GM06990 (cell line): ENCODE measurements around the genes TNNT2 and LMOD1.

GRCh38 chr1:200302943-200303418 is 106.9 kb downstream of the ZNF281 start:
- RRBS = no CpG with 5 or more reads among the region's 13 CpGs

GRCh38 chr1:200368176-200368656 is 41.6 kb downstream of the ZNF281 start:
- RRBS = no CpG with 5 or more reads among the region's 7 CpGs

DNA sequence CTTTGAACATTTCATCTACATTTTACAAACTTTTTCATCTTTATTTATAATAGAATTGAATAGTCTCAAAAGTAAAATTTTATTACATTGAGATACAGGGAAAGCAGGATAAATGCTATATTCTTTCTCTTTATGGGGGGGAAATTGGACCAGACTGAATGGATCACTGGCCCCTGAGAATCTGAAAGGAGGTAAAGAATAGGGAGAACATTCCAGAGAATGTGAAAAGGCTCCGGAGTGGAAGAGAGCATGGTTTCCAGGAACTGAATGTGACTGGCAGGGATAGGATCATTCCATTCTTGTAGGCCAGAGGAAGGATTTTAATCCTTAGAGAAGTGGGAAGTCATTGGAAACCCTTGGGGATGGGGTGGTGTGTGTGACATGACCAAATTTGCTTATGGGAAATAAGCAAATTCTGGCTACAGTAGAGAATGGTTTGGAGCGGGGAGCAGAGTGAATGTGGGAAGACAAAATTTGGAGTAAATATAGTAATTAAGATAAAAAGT is 11.0 kb downstream of the CAMSAP2 start:
- RRBS = no CpG with 5 or more reads among the region's 2 CpGs

GRCh38 chr1:200862140-200862558 is 10.6 kb upstream of the GPR25 start:
- RRBS = no CpG with 5 or more reads among the region's 1 CpG

DNA sequence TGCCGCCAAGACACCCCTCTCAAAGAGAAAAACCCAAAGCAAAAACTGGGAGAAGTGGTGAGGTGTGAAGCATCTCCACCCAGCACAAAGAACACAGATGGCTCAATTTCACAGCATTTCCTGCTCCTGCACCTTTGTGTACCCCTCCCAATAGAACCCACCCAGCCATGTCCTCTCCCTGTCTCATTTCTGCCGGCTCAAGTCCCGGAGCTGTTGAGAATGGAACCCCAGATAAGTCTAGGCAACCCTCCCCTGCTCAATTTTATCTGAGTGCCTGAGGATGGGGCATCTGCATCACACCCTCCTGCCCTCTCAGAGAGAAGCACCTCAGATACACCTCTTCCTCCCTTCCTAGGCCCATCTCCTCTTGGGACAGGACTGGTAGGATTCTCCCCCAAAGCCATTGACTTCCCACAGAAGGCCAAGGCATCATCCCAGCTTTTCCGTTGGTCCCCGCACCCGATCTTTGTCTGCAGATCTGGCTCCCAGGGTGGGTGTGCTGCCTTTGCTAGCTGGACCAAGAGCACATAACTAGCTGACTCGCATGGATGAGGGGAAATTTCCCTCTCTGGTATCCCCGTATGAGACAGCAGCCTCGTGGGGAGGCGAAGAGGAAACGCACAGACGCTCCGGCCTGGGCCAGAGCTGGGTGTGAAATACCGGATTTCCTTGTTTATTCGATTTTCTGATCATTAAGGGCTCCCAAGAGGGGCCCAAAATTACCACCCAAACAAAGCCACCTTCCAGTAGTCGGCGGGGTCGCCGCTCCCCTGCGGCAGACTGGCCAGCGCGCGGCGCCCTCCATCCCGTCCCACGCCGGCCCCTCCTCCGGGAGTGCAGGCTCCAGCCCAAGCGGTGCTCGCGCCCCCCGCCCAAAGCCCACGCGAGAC is 865 bp downstream of the KIF21B start:
- RRBS = 4% methylated on average over 4 of the region's 34 CpGs

DNA sequence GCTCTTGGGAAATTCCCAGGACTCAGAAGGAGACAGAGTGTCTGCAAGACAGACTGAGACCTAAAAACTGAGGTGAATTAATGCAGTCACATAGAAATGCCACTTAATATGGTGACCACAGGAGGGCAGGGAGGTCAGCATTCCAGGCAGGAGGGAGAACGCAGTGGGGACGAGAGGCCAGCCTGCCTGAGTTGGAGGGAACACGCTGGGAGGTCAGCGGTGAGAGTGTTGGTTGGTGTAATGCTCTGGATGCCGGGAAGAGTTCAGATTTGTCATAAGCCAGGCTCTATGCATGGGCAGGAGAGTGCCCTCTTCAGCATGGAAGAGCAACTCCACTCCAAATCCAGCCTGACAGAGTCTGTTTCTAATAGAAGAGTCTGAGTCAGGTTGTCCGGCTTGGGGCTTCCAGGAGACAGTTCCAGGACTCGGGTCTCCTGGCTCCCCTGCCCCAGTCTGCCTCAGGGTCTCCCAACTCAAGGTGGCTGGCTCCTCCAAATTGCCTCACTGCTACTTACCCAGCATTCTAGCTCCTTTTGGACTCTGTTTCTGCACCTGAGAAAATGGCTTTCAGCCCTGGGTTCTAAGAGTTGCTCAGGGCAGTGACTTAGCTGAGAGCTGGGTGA is 5.7 kb upstream of the IGFN1 start:
- RRBS = no CpG with 5 or more reads among the region's 7 CpGs

GRCh38 chr1:201285544-201286270 is 2.4 kb downstream of the PKP1 start:
- RRBS = no CpG with 5 or more reads among the region's 9 CpGs

DNA sequence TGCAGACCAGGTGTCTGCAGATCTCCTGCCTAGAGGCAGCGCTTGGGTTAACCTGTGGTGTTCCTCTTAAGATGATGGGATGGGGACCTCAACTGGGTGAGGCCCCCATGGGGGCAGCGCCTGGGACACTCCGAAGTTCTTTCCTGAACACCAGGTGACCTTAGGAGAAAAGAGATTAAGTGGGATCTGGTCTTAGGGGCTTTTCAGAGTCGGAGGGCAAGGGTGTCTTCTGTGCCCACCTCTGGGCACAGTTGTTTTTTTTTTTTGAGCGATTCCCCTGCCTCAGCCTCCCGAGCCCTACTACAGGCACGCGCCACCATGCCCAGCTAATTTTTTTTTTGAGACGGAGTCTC is 21.2 kb downstream of the TNNT2 start:
- RRBS = no CpG with 5 or more reads among the region's 9 CpGs

- RRBS = no CpG with 5 or more reads among the region's 8 CpGs
Observed at GRCh38 chr1:201369756-201369964, 7.8 kb downstream of the TNNT2 start.

DNA sequence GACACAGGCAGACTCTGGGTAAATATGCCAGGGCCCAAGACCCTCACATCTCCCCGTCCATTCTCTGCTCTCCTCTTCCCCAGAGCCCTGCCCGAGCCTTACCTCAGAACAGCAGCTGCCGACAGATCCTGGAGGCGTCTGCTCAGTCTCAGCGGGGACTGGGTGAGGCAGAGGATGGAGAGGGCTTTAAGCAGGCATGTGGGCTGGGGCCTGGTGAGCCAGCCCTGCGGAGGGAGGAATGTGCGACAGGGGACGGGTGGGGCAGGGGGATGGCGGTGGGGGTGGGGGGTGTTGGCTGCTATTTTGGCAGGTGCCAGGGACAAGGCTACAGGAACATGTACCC is at the start of gene TNNT2:
TSS of gene TNNT2 (minus strand) at position 160 of the 343 bp plus-strand sequence.
- RRBS = no CpG with 5 or more reads among the region's 9 CpGs

DNA sequence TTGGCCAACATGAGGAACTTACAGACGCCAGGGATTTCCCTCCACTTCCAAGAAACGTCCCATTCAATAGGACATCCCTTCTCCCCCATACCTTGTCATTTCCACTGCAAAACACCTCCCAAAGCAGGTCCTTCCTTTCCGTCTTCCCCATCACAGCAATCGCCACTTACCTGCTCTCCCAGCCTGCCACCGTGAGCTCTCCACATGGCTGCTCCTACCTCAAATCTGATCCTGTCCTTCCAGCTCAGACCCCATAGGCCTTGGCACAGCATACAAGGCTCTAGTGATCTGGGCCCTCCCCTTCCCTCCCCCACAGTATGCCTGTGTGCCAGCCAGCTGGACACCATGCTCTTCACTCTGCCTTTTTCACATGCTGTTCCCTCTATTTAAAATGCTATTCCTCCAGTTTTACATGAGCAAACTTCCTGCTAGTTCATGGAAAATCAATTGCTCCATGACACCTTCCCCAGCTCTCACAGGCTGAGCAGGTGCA is 6.1 kb upstream of the TNNT2 start:
- RRBS = no CpG with 5 or more reads among the region's 5 CpGs

GRCh38 chr1:201405232-201405826 is 6.2 kb upstream of the LAD1 start:
- RRBS = no CpG with 5 or more reads among the region's 16 CpGs

DNA sequence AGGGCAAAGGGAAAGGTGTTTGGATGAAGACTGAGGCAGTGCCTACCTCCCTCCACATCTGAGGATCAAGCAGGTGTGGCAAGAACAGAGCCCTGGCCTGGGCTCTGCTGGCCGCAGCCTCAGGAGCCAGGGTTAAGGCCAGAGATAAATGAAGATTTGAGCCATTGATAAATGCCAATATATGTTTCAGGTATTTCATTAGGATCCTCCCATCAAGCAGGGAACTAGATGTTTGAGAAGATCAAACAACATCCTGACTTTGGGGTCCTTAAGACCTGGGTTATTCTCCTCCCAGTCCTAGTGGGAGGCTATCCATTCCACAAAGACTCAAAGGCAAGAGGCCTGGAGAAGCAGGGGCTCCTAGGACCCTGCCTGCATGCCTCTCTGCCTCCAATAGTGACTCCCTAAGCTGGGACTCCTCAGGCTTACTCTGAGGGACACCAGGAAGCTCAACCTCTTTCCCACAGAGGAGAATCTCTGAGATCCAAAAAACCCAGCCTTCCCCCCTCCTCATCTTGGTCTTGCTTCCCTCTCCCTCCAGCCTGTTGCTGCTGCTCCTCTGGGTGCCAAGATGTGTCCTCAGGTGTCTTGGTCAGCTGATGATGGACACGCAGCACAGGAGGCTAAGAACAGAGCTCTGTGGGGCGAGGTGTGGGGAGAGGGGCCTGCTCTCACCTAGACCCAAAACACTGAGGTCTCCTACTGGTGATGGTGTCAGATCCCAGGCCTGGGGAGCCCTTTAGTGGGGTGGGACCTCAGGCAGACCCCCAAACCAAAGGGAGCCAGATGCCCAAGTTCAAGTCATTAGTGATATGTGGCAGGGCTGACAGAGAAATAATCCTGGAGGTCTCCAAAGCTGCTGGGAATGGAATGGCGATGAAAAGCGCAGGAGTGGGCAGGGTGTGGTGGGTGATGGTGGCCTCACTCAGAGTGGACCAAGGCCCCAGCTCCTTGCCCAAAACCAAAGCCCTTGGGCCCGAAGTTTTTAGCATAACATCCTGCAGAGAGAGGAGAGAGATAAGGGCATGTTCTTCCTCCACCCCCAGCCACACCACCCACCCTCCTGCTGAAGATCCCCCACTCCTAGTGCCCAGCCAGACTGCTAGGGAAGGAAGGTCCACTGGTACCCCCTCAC is 15.2 kb upstream of the PHLDA3 start:
- RRBS = no CpG with 5 or more reads among the region's 6 CpGs

DNA sequence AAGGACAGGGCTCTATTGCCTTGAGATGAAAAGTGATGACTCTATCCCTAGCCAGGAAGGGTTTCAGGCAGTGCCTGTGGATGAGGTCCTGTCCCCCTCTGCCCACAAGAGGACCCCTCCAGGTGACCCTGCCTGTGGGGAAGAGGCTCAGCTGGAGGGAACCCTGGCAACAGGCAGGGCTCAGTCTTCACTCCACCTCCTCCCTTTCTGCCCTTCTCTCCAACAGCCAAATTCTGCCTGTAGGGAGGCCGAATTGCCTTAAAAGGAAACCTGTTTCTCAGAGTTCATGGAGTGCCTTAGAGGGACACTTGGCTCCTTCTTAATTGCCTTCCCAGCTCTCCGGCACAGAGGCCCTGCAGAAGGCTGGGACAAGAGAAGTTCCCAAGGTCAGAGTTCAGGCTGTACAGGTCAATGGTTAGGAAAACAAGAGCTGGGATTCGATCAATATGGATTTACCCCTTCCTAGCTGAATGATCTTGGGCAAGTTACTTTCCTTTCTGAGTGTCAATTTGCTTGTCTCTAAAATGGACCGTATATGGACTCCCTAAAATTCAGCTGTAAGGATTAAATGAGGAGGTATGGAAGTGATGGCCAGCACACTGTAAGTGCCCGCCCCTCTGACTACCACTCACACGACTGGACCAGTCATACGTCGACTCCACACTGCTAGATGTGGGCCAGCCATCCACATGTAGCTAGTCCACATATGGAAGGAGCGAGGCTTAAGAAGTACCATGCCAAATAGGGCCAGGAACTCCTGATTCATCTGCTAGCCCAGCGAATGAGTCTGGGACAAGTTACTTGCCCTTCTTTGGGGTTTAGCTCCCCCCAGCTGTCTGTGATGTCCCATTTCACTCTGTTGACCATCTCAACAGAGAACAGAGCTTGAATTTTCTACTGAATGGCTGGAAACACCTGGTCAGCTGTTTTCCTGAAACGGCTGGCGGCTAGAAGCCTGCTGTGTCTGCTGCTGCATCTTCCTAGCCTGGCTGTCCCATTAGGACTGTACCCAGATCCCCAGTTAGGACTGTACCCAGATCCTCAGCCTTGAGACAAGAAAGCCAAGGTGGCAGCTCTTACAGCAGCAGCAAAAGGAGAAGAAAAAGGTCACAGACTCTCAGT is 6.0 kb downstream of the CSRP1 start:
- RRBS = no CpG with 5 or more reads among the region's 12 CpGs

- RRBS = no CpG with 5 or more reads among the region's 5 CpGs
Observed at GRCh38 chr1:201599656-201599882, 60.6 kb downstream of the NAV1 start.

GRCh38 chr1:201739044-201740163 is 89.6 kb upstream of the IPO9 start:
- RRBS = 4% methylated on average over 12 of the region's 55 CpGs

DNA sequence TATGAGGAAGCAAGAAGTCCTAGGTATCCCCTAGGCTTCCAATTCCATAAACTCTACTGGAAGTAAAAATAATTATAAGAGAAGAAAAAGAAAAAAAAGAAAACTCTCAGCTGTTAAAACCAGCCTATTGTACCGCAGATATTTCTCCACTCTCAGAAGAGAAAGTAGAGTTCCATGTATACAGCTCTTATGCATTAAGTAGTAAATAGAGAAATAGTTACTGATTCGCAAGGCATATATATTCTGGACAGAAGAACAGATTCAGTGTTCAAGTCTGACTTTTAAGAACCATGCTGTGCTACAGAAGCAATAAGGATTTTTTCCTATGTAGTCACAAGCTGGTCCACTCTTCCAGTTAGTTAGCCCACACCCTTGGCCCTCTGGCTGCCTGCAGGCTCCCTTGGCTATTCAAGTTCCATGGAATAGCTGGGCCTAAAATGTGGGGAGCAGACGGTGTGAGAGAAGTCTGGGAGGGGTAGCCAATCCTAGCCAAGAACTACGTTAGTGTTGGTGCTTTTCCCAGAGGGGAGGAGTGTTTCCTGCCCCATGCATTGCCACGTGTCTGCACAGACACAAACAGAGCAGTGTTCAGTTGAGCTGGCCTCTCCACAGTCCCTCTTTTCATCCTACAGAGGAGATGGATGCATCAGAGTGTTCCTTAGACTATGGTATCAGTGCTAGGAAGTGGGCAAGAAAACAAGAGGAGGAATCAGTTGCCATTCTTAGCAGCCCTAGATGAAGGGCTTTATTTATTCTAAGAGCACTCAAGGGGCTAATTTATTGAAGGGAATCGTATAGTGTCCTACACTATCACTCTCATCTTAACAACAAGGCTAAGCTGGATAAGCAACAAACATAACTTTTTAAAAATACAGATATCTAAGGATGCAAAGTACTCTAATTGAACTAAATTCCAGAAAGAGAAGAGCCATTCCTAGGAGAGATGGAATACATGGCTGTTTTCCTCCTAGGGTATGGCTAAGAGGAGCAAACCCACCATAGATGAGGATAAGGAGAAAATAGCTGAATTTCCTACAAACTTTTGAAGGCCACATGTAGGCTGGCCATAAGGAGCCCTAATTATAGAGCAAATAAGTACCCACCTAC is 58.9 kb upstream of the IPO9 start:
- RRBS = no CpG with 5 or more reads among the region's 6 CpGs

GRCh38 chr1:201944503-201945043 is 1.8 kb downstream of the LMOD1 start:
- RRBS = no CpG with 5 or more reads among the region's 4 CpGs

DNA sequence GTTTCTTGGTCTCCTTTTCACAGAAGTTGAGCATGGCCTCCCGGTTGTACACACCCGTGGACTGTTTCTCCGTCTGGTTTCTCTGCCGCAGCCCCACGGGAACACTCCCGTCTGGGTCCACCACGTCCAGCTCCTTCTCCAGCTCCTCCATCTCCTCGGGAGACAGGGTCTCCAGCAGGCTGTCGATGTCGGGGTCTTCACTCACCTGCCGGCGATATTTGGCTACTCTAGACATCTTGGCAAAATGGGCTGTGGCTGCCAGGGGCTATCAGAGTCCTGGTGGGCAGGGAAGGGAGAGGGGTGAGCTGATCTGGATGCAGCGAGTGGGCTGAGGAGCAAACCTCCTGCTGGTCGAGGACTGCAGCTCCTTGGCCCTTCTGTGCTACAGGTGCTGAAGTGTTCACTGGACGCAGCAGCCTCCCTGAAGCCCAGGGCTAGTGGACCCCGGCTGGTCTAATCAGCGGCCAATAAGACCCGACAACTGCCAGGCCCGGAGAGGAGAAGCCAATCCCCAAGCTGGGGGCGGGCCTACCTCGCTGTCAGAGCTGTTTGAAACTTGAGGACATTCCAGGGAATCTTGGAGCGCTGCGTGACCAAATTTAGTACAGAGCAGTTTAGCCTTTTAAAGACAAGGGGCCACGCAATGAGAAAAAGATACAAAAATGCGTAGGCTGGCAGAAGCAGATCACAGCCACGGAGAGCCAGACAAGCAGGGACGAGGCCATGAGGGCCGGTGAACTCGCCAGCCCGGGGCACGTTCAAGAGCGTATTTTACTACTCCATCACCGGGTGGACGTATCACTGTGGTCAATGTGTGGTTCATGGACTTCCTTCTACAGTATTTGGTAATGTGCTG is at the start of gene LMOD1:
TSS of gene LMOD1 (minus strand) at position 443 of the 856 bp plus-strand sequence.
- RRBS = 0% methylated on average over 2 of the region's 34 CpGs

GRCh38 chr1:201982825-201983945 is 737 bp downstream of the RNPEP start:
- RRBS = 7% methylated on average over 15 of the region's 66 CpGs